Helper T cell (primary cell): Measurements from ENCODE around the genes XPO6, SBK1 and APOBR.

GRCh38 chr16:28211690-28212436 is at the start of gene XPO6:
Gene XPO6 (minus strand): TSS chr16:28211965.
- PRO-cap, 2 experiments: peak in 2 of 2 experiments; most common plus-strand start chr16:28212323 (in 1); most common minus-strand start chr16:28211965 (in 2)

DNA sequence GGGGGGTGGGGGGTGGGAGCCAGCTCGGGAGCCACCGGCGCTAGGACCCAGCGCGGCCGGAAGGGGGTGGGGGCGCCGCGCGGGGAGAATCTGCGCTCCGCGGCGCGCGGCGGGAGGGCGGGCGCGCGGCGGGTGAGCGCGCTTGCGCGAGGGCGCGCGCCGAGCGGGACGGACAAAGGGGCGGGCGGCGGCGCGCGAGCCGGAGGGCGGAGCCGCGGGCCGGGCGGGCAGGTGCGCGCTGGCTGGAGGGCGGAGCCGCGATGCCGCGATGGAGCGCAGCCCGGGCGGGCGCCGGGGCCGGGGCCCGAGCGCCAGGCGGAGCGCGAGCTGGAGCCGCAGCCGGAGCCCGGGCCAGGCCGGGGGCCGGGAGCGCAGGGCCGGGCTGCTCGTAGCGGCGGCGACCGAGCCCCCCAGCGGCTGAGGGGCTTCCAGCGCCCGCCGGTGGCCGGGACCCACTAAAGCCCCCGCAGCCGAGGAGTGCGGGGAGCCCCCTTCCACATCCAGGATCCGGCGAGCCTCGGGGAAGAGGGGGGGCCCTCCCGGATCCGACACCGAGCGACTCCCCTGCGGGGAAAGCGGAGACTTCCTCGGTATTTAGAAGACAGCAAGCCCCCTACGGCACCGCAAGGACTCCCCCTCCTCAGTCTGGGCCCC is at the start of gene SBK1:
SBK1 (plus strand) TSS at position 260 of the 654 bp plus-strand sequence.
- PRO-cap, 2 experiments: peak in 2 of 2 experiments; most common plus-strand start position 260 of the sequence (in 2); most common minus-strand start position 44 of the sequence (in 1)

GRCh38 chr16:28292920-28293123 is 497 bp downstream of the SBK1 start:
- PRO-cap, 2 experiments: no peak in any of the 2 experiments

DNA sequence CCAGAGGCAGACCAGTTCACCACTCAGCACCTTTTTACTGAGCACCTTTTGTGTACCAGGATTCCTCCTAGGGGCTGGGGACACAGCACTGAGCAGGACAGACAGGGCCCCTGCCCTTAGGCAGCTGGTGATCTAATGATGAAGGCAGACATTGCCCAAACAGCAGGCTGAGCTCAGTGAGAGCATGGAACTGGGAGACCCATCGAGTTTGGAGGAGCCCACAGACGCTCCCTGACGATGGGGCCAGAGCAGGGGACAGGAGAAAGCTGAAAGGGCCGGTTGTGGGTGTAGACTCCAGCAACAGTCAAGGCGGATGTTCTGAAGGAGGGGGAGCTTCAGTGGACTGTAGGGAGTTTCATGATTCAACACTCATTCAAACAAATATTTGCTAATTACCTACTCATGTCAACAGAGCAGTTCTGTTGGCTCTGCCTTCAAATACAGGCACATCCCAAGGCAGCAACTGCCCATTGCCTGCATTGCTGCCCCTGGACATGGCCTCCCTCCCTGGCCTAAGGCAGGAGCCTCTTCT is 32.1 kb downstream of the SBK1 start:
- PRO-cap, 2 experiments: no peak in any of the 2 experiments

- PRO-cap, 2 experiments: peak in 2 of 2 experiments; most common plus-strand start chr16:28494273 (in 2); most common minus-strand start chr16:28494068 (in 1)
Measured at GRCh38 chr16:28493842-28495023, at the start of gene APOBR. Gene APOBR (plus strand): TSS chr16:28494643.

DNA sequence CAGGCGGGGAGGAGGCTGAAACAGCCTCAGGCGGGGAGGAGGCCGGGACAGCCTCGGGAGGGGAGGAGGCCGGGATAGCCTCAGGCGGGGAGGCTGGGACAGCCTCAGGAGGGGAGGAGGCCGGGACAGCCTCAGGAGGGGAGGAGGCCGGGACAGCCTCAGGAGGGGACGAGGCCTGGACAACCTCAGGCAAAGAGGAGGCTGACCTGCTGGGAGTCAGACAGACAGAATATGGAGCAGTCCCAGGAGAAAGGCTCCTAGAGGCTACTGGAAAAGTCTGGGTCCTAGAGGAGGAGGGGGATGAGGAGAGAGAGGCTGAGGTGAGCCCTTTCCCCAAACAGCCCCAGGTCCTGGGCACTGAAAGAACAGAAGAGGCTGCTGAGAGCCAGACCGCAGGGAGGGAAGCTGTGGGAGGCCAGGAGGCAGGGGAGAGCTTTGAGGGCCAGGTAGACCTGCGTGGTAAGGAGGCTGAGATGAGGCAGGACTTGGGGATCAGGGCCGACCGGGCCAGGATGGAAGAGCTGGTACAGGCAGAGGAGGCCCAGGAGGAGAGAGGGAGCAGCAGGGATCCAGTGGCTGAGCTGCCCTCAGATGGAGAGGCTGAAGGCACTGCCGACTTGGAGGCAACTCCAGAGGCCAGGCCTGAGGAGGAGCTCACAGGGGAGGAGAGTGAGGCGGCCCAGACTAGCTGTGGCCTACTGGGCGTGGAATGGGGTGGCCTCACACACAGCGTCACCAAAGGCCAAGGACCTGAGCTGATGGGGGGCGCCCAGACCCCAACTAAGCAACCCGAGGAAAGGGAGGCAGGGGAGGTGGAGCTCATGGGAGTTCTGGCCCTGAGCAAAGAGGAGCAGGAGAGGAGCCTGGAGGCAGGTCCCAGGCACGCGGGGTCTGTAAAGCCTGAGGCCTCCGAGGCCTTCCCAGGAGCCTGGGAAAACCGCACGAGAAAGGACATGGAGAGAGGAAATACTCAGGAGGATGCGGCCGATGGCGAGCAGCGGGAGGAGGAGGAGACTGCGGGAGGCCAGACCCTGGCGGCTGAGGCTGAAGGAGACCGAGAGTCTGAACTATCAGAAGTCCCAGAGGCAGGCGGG is 1.9 kb downstream of the APOBR start:
- PRO-cap, 2 experiments: no peak in any of the 2 experiments

- PRO-cap, 2 experiments: no peak in any of the 2 experiments
Measured at GRCh38 chr16:28524618-28525319, 14.0 kb downstream of the NUPR1 start.

- PRO-cap, 2 experiments: no peak in any of the 2 experiments
Measured at GRCh38 chr16:28532870-28533418, 5.8 kb downstream of the NUPR1 start.

- PRO-cap, 2 experiments: no peak in any of the 2 experiments
Measured at GRCh38 chr16:28572625-28572973, 18.9 kb downstream of the SGF29 start.

DNA sequence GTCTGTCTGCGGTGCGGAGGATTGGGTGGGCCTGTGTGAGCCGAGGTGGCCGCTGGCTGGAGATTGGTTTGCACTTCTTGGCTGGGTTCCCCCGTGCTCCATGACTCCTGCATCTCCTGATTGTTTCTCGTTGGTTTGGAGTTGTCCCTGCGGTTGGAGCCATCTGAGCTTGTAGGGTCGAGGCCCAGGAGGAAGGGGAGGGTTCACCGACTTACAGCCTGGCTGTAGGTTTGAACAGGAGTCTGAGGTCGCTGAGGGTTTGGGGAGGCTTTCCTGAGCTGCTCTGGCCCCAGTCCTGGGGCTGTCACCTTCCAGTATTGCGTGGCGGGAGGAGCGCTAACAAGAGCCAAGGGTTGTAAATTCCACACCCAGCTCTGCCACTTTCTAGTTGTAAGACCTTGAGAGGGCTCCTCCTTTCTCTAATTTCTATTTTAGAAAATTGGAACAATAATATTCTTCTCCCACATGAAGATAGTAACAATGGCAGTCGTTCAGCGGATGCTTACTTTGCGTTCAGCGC is 780 bp downstream of the SH2B1 start:
- PRO-cap, 2 experiments: no peak in any of the 2 experiments

- PRO-cap, 2 experiments: no peak in any of the 2 experiments
Measured at GRCh38 chr16:28905985-28906398, 19.0 kb downstream of the RABEP2 start.

GRCh38 chr16:28924221-28924388 is 933 bp downstream of the RABEP2 start:
- PRO-cap, 2 experiments: no peak in any of the 2 experiments

DNA sequence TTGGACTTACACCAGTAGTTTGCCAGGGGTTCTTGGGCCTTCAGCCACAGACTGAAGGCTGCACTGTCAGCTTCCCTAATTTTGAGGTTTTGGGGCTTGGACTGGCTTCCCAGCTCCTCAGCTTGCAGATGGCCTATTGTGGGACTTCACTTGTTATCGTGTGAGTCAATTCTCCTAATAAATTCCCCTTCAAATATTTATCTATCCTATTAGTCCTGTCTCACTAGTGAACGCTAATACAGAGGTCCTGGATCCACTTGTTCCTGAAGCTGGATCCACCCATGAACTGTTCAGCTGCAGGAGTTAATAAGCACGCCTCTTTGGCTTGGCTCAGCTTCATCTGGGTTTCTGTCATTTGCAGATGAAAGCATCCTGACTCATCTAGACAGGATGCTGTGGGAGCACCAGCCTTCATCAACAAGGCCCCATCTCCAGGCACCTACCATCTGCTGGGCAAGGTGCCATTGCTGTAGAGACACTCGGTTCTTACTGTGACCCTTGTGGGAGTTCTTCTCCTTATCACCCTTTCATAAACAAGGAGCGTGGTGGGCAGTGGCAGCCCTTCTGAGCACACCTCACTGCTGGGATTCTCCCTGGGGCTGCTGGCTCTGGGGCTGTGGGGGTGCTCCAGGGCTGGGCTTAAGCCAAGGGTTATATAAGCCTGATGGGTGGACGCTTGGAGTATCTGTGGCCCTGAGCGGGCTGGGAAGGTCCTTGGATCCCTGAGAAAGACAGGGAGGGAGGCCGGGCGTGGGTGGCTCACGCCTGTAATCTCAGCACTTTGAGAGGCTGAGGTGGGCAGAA is 23.2 kb downstream of the LAT start:
- PRO-cap, 2 experiments: peak in 1 of 2 experiments; most common plus-strand start position 375 of the sequence (in 1)

- PRO-cap, 2 experiments: no peak in any of the 2 experiments
Measured at GRCh38 chr16:29107166-29107853, 122.5 kb downstream of the LAT start.

- PRO-cap, 2 experiments: no peak in any of the 2 experiments
Measured at GRCh38 chr16:29127584-29128211, 142.8 kb downstream of the LAT start.

DNA sequence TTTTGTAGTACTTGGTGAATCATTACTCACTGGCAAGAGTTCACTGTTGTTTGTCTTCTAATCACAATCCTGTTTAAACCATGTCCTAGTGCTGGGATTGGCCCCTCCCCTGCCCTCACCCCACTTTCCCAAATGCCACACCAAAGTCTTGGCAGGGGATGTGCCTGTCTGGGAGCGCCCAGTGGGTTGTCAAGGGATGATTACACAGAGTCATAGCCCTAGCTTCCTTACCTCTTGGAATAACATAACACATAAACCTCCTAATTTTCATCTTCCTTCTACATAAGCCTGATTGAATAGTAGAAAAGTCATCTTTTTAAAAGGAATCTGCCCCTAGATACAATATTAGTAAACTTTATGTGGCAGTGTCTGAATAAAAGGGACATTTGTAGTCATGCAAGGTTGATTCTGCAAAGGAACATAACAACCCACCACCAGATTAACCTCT is 187.6 kb downstream of the LAT start:
- PRO-cap, 2 experiments: no peak in any of the 2 experiments

DNA sequence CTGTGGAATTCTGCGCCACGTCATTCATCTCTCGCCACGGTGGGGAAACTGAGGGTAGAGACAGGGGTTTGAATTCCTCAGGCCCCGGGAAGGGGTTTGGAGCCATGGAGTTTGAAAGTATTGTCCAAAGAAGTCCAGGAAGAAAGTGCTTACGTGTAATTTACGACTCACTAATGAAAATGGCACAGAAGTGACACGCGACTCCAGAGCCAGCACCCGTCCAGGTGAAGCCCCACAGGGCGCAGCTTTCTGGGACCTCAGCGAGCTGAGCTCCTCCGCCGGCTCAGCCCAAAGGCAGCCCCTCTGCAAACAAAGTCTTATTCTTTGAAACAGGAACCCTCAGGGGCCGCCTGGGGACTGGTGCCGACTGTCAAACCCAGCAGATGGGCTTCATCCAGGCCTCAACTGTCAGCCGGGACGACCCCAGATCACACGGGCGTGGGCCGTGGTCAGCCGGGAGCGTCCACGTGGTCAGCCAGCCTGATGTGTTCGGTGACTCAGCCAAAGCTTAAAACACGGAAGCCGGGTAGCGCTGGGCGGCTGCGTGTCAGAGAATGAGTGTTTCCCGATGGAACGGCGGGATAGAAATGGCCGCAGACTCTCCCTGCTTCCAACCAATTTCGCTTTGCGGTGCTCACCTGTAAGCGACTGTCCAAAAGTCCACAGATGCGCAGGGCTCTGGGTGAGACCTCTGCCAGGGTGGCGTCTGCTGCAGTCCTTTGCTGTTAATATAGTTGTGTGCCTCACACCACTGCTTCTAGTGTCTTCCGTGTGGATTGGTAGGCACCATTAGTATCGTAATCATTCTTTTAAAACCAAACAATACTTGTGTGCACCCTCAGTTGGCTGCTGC is 200.2 kb downstream of the LAT start:
- PRO-cap, 2 experiments: no peak in any of the 2 experiments

DNA sequence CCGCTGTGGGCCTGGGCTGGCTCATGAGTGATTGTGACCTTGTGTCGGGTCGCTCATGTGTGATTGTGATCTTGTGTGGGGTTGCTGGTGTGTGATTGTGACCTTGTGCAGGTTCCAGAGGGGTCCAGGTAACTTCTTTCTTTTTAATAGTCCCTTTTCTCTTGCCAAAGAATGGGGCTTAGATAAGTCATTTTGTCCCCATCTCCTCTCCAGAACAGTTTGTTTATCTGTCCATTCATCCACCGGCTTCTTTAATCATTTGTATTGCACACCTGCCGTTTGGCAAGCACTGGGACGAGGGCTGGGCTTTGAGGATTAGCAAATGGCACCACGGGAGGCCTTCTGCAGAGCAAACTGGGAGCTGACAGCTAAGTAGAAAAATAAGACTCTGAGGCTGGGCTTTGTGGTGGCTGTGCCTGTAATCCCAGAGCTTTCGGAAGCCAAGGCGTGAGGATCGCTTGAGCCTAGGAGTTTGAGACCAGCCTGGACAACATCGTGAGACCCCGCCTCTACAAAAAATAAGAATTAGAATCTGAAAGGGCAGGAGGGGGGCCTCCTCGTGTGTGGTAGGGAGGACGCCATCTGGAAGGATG is 203.9 kb downstream of the NPIPB11 start:
- PRO-cap, 2 experiments: no peak in any of the 2 experiments

DNA sequence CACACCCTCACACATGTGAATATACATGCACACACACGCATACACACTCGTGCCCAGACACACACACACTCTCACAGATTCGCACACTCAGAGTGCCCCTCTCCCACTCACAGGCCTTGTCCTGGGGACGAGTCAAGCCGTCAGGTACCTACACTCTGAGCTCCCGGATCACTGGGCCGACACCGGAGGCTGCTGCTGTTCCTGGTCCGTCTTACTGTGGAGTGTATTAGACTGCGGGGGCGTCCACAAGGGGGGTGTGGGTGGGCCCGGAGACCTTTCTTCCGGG is 186.6 kb downstream of the NPIPB11 start:
- PRO-cap, 2 experiments: no peak in any of the 2 experiments

GRCh38 chr16:29265220-29265555 is 141.3 kb downstream of the NPIPB11 start:
- PRO-cap, 2 experiments: no peak in any of the 2 experiments